Esophagus muscularis mucosa (tissue), 4 donors: ENCODE data around the gene PTTG1.

DNA sequence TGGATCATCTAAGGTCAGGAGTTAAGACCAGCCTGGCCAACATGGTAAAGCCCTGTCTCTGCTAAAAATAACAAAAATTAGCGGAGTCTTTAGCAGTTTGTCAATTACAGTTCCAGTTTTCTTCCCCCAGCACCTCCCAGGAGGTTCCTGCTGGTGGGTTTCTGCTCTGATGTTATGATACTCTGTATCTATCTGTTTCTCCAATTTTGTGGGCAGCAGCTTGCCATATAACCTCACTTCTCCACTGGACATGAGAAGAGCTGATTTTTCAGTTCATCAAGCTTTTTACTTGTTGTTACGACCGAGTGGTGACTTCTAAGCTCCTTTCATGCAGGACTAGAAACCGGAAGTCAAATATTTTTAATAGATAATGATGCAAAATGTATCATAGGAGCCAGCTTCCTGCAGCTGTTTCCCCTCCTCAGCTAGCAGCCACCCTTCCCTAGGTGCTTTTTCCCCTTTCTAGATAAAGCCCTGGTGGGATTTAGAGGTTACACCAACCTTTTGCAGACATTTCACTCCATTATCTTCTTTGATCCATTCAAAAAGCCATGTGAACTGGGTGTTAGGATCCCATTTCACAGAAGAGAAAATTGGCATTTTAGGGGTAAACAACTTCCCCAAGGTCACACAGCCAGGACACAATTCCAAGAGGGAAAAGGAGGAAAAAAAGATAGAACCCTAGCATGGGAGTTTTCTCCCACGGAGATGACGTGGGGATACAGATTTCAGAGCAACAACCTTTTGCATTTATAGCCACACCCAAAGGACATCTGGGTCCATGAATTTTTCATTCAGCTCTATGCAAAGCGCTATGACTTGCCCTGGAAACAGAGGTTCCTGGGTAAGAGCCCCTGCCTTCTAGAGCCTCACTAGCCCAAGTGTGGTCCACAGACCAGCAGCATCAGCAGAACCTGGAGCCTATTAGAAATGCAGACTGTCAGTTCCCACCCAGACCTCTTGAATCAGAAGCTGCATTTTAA is 17.2 kb upstream of the ADAM19 start:
- PRO-cap, result no peak
- RAMPAGE, long total RNA, 4 experiments, result no peak in any of the 4 experiments

- PRO-cap, result no peak
- RAMPAGE, long total RNA, 4 experiments, result no peak in any of the 4 experiments
These were observed 14.9 kb downstream of the C5orf52 start for GRCh38 chr5:157686237-157686664.

- PRO-cap, result unidirectional peak, plus-strand start at chr5:157919368
- RAMPAGE, long total RNA, 4 experiments, result no peak in any of the 4 experiments
These were observed 60.0 kb upstream of the CLINT1 start for GRCh38 chr5:157918624-157919610.

GRCh38 chr5:158175993-158176658 is 317.2 kb upstream of the CLINT1 start:
- PRO-cap, result no peak
- RAMPAGE, long total RNA, 4 experiments, result no peak in any of the 4 experiments

- PRO-cap, result no peak
- RAMPAGE, long total RNA, 4 experiments, result no peak in any of the 4 experiments
These were observed 616.3 kb downstream of the EBF1 start for GRCh38 chr5:158483520-158483766.

GRCh38 chr5:158698700-158699195 is 401.0 kb downstream of the EBF1 start:
- PRO-cap, result no peak
- RAMPAGE, long total RNA, 4 experiments, result no peak in any of the 4 experiments

- PRO-cap, result no peak
- RAMPAGE, long total RNA, 4 experiments, result no peak in any of the 4 experiments
These were observed 296.5 kb downstream of the EBF1 start for GRCh38 chr5:158803091-158803769.

DNA sequence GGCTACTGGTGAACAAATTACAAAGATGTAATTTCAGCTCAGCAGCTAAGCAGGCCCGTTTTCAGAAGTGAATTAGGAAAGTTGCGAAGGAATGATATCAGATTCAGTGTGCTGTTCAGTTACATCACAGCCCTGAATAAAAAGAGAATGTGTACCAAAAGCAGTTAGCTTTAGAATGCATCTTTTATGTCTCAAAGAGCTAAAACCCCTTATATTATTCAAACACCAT is 9.4 kb downstream of the EBF1 start:
- PRO-cap, result no peak
- RAMPAGE, long total RNA, 4 experiments, result no peak in any of the 4 experiments

- PRO-cap, result unidirectional peak, plus-strand start at chr5:159096434
- RAMPAGE, long total RNA, 4 experiments, result no peak in any of the 4 experiments
These were observed 3.2 kb downstream of the EBF1 start for GRCh38 chr5:159096201-159097250.

- PRO-cap, result no peak
- RAMPAGE, long total RNA, 4 experiments, result no peak in any of the 4 experiments
These were observed 7.0 kb upstream of the EBF1 start for GRCh38 chr5:159106604-159107176.

GRCh38 chr5:159119868-159120171 is 20.1 kb upstream of the EBF1 start:
- PRO-cap, result no peak
- RAMPAGE, long total RNA, 4 experiments, result no peak in any of the 4 experiments

GRCh38 chr5:159208475-159209487 is 572 bp downstream of the RNF145 start:
- PRO-cap, result bidirectional peak, plus-strand start at chr5:159209315, minus-strand start at chr5:159209263
- RAMPAGE, long total RNA, 4 experiments, result no peak in any of the 4 experiments

- PRO-cap, result no peak
- RAMPAGE, long total RNA, 4 experiments, result no peak in any of the 4 experiments
These were observed 82.1 kb upstream of the IL12B start for GRCh38 chr5:159412415-159412783.

- PRO-cap, result no peak
- RAMPAGE, long total RNA, 4 experiments, result no peak in any of the 4 experiments
These were observed 179.9 kb upstream of the IL12B start for GRCh38 chr5:159510051-159510682.

DNA sequence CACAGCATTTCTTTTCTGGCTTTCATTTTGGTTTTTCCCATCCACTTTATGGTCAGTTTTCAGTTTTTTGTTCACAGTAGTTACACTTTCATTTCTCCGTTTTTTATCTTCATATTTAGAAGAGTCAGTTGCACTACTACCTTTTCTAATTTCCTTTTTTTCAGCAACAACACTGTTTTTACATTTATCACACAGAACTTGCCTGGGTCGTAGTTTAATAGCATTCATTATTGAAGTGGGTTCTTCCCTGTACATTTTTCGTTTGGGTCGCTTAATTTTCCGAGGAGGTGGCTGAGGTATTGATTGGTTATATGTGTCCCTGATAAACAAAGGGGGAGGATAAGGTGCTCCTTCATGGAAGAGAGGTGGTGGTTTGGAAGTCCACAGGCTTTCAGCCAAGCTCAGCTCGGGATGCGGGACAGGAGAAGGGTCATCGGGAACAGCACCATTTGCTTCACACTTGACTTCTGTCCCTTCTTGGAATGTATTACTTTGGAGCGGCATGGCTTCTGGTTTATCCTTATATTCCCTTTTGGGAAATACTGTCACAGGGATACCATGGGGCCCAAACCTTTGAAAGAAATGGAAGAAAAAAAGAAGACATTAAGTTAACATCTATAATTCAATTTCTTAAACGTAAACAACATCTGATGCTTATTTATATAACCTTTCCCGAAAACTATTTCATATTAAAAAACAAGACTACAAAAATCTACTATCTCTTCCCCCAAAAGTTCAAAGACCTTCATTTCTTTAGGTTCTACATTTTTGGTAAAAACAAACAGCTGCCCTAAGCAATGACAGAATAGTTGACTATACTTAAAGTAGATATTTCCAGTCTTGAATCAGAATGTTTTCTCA is 25.5 kb downstream of the PWWP2A start:
- PRO-cap, result no peak
- RAMPAGE, long total RNA, 4 experiments, result no peak in any of the 4 experiments

DNA sequence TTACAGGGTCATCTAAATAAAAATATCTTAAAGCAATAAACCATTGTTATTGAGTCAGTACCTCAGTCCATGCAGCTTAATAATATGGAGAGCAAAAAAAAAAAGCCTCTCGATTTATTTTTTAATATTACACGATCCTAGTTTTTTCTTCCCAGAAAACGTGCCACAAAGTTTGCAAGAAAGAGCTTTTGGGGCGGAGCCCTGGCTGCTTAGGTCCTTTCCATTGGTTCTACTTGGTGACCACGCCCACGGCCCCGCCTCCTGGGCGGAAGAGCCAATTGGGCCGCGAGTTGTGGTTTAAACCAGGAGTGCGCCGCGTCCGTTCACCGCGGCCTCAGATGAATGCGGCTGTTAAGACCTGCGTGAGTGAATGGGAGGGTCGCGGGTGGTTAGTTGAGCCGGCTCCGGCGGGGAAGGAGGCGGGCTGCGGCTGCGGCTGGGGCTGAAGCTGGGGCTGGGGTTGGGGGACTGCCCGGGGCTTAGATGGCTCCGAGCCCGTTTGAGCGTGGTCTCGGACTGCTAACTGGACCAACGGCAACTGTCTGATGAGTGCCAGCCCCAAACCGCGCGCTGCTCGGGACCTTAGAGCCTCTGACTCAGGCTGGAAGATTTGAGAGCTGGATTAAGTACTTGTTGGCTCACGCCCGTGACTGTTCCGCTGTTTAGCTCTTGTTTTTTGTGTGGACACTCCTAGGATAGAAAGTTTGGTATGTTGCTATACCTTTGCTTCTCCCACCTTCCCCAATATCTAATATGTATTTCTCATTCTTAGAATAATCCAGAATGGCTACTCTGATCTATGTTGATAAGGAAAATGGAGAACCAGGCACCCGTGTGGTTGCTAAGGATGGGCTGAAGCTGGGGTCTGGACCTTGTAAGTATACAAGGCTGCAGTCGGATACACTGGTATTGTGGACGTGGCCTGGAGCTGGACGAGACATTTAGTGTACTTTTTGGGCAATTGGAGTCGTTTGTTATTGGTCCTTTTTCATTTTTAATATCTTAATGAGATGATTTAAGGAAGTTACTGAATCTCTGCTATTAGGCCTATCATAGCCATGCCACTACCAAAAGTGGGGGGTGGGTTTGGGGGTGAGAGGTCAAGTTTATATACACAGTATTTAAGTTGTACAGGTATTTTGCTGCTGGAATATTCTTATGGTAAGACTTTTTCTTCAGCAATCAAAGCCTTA is at the start of gene PTTG1:
Gene PTTG1 (plus strand): TSS at position 326 of the 1,193 bp plus-strand sequence.
- PRO-cap, result unidirectional peak, plus-strand start at position 326 of the sequence; unidirectional peak, plus-strand start at position 363 of the sequence
- RAMPAGE, long total RNA, 4 experiments, result start-site peak on the plus strand in 3 of 4 experiments, centred at positions 310 to 329 of the sequence, 13 to 42 reads per replicate

- PRO-cap, result no peak
- RAMPAGE, long total RNA, 4 experiments, result no peak in any of the 4 experiments
These were observed 49.2 kb downstream of the PTTG1 start for GRCh38 chr5:160470670-160471493.

DNA sequence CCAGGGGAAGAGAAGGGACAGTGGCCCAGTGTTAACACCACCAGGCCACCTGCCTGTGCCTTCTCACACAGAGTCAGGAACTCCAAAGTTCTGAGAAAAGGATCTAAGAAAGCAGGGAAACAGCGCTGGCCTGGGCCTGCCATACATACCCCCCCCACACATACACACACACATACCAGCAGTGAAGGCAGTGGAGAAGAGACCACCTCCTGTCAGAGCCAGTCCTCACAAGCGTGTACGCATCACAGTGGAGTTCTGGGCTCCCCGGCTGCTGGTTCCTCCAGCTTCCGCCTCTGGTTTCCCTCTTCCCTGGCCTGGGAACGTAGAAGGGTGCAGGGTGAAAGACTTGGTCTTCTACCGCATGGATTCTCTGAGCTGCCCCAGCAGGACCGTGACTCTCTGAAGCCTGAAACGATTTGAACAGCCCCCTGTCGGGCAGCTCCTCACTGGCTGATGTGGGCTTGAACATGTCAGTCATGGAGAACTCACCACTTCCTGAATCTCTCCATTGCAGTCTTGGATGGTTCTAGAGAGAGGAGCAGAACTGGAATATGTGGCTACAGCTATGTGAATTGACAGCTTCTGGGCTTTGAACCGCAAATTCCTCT is 84.2 kb downstream of the PTTG1 start:
- PRO-cap, result no peak
- RAMPAGE, long total RNA, 4 experiments, result no peak in any of the 4 experiments

GRCh38 chr5:160693931-160694447 is 158.0 kb downstream of the ATP10B start:
- PRO-cap, result no peak
- RAMPAGE, long total RNA, 4 experiments, result no peak in any of the 4 experiments

DNA sequence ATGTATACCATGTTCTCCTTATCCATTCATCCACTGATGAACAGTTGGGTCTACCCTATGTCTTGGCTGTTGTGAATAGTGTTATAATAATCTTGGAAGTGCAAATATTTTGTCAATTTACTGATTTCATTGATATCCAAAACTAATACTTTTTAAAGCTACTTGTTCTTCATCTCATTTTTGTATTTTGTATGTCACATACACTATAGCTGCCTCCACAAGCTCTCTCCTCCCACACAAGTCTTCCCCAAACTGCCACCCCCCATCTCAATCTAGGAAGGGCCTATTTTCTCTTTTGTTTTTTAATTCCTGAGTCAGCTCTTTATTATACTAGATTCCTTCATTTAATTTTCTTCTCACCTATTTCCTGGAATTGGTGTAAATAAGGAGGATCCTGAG is 277.5 kb downstream of the GABRB2 start:
- PRO-cap, result no peak
- RAMPAGE, long total RNA, 4 experiments, result no peak in any of the 4 experiments